Breast (tissue), 4 donors: ENCODE data around the genes CWH43, GSX2 and KIT.

DNA sequence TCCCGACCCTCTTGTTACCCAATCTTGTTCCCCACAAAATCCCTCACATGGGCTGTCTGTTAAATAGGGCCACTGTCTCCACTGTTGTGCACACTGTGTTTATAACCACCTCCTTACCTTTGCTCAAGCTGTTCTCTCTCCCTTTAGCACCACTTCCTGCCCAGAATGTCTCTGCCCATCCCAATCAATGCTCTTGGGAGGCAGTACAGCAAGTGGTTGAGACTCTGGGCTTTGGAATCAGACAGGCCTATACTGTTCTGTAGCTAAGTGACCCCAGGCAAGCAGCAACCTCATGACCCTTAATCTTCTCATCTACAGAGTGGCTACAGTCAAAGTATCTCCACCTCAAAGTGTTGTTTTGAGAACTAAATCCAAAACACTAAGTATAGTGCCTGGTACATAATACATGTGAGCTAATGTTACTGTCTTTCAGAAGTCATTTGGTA, 3.8 kb upstream of the TXK start:
- PRO-cap, 3 experiments, result no peak in any of the 3 experiments
- RRBS, result no CpG with 5 or more reads among the region's 1 CpG

DNA sequence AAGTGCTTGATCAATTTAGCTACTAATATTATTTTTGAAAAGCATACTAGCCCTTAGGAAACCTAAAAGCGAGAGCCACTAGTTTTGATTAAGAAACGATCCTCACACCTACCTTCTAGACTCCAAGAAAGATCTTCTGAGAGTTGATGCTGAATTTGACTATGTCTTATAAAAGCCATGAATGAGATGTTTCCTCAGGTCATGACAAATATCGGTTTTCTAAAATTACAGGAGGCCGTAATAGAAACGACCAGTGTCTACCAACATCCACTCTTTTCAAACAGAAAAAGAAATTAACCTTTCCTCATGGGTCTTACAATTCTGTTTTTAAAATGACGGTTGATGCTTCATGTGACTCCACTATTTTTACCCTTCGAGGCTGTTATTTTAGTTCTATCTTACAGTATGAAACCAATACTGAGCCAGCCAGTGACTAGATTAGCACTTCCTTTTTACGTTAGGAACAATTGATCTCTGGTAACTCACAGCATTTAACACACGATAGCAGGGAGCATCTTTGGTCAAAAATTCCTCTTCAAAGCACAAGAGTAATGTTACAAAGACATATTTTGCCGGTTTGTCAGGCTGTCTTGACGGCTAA, 62.6 kb upstream of the TXK start:
- PRO-cap, 3 experiments, result no peak in any of the 3 experiments
- RRBS, result no CpG with 5 or more reads among the region's 11 CpGs

DNA sequence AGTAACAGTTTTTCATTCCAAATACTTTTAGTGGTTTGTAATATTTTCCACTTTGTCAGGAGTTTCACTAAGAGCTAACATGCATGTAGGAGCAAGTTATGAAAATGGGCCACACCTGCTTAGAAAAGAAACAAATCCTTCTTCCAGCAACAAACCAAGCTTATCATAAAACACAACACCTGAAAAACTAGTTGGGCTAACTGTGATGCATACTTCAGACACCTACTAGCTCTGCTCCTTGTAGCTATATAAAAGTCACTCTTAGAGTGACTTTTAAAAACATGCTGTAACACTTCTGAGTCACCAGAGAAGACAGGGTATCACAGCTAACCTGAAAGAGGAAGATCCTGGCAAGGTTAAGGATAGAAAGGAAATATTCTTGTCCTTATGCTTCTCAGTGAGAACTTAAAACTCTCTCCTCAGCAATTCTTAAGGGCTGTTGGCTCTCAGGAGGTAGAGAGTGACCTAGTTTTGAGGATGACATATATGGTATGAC, 3.6 kb upstream of the SLAIN2 start:
- PRO-cap, 3 experiments, result no peak in any of the 3 experiments

DNA sequence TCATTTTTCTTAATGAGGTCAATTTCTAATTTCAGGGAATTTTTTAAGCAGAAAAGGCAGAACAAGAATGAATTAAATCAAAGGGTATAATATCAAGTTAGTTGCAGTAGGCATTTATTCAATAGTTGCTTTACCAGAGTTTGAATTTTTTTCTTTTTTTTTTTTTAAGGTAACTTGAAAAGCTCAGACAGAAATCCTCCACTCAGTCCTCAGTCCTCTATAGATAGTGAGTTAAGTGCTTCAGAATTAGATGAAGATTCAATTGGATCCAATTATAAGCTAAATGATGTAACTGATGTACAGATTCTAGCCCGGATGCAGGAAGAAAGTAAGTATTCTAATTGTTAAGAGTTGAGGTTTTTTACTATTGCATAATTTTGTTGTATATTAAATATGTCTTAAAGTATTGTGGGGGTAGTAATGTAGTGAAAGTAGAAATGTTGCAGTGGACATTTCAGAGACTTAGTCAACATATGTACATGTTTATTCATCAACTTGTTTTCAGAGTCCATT, 38.2 kb downstream of the SLAIN2 start:
- PRO-cap, 3 experiments, result no peak in any of the 3 experiments
- RRBS, result no CpG with 5 or more reads among the region's 1 CpG

GRCh38 chr4:48490434-48490633, 282 bp downstream of the ZAR1 start:
- PRO-cap, 3 experiments, result no peak in any of the 3 experiments
- RRBS, result 3% methylated on average over 21 of the region's 28 CpGs

DNA sequence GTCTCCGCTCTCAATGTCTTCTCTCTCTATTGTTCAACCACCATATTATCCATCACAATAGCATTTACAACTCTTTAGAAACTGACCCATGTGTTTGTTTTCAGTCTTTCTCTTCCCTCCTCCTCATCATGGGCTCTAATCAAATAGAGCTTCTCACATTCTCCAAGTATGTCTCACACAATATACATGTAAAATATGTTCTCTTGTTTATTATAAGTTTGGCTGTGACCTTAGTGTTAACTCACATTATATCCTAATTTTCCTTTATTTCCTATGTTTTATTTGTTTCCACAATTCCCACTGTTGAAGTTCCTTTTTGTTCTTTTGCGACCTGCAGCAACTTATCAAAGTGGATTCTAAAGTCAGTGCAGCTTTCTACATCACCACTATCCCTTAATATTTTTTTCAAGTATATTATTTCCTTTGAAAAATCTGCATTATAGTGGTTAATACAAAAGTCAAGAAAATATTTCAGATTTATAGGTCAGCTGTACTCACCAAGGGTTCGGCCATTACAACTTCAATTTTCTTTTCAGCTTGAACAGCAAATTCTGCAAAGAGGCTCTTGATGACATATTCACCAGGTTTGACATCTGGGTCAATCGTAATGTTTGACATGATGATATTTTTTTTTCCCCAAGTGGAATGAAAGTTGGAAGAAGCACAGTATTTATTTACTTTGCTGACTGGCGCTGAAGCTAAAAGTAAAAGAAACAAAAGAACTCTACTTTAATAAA, 143.9 kb downstream of the ZAR1 start:
- PRO-cap, 3 experiments, result no peak in any of the 3 experiments
- RRBS, result no CpG with 5 or more reads among the region's 5 CpGs

DNA sequence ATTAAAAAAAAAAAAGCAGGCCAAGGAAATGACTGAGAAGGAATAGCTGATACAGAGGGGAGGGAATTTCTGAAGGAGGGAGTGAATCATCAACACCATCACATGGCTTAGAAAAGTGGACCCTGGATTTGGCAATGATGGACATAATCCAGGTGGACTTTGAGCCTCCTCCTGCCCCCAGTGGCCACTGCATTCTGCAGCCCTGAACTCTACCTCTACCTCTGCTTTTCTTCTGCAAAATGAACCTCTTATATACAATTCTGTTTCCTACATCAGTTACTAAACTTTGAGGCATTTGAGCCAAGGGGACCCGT, 1.2 kb downstream of the OCIAD2 start:
- PRO-cap, 3 experiments, result no peak in any of the 3 experiments
- RRBS, result no CpG with 5 or more reads among the region's 1 CpG

DNA sequence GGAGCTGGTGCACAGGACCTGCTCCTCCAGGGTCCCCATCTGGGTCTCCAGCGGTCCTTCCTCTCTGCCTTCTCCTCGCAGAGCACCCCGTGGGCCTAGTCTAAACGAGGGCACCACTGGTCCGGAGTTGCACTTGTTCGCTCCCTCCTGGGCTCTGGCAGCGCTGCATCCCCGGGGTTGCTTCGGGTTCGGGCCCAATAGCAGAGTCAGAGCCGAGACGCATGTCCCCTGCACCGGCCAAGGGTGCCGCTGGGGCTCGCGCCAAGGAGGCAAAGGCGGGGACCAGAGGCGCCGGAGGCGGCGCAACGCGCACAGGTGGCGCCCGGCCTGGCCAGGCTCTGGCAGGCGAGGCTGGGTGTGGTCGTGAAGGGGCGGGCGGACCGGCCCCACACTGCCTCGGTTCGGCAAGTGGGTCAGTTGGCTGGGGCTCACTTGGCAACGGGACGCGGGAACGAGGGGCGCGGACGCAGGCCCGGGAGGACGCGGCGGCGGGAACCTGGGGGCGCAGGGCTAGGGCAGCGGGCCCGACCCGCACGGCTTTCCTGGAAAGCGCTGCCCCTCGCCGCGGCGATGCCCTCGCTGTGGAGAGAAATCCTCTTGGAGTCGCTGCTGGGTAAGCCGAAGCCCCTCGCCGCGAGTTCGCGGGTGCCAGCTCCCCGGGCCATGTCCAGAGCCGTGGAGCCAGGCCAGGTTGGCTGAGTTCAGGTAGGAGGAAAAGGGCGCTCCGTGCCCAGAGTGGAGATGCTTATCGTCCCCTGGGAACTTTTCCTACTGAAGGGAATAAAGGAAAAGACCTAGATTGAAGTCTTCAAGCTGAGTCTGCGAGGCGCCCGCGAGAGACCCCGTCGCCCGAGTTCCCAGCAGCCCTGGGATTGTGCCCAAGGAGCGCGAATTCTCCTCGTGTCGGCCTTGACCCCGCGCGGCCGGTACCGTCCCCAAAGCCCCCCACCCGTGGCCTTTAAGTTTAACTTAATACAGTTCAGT, at the start of gene CWH43:
TSS of gene CWH43 (plus strand) at position 416 of the 984 bp plus-strand sequence.
- PRO-cap, 3 experiments, result no peak in any of the 3 experiments
- RRBS, result 3% methylated on average over 31 of the region's 84 CpGs

DNA sequence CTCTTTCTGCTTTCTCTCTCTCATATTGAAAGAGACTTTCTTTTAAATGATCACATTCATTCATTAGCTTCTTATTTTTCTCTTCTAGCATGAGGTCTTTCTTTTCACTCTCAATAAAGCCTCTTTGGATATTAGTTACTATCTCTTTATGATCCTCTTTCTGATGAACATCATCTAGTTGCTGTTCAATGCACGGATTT, 516.0 kb downstream of the CWH43 start:
- PRO-cap, 3 experiments, result no peak in any of the 3 experiments
- RRBS, result no CpG with 5 or more reads among the region's 1 CpG

DNA sequence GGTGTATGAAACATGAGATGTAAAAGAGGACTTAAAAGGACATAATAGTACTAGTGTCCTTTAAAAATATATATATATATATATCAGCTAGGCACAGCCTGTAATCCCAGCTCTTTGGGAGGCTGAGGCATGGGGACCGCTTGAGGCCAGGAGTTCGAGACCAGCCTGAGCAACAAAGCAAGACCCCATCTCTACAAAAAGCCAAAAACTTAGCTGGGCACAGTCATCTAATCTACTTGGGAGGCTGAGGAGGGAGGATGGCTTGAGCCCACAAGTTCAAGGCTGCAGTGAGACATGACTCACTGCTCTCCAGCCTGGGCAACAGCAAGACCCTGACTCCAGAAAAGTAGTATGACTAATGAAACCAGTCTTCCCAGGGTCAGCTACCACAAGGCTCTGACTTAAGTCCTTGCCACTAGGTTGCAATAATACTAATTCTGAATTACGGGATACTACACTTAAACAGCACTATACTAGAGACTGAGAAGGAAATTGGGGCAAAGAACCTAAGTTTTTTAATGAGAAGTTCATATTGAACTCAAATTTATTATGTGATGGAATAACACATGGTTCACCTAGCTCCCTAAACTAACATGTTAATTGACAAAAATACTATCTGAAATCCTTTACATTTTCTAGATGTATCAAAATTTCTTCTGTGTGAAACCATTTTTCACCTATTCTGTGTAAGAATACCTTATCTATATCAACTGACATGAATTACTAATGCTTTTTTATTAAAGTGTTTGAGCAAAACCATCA, 33.0 kb downstream of the ERVMER34-1 start:
- PRO-cap, 3 experiments, result no peak in any of the 3 experiments
- RRBS, result no CpG with 5 or more reads among the region's 3 CpGs

DNA sequence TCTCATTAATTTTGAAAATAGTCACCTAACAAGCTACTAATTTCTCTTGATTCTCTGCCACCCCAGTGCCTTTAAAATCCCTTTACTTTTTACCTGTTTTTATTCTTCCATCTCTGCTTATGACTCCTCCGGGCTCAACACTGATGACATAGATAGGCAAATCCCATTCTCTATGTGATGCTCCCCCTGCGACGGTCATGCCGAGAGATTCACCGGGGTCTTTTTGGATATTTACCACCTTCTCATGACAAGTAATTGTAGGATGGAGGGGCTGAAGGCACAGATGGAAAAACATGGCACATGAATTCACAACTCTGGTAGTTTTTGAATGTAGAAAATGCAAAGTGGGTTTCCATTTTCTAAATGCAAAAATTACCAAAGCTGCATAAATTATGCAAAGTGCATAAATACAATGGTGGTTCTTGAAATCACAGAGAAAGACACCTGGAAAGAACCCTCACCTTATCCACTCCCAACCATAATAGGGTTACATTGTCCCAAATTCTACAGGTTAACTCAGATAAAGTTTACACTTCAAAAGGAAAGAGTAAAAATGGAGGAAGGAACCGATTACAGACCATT, 101.1 kb downstream of the FIP1L1 start:
- PRO-cap, 3 experiments, result no peak in any of the 3 experiments
- RRBS, result 97% methylated on average over 5 of the region's 6 CpGs

- PRO-cap, 3 experiments, result no peak in any of the 3 experiments
- RRBS, result no CpG with 5 or more reads among the region's 5 CpGs
Observed at GRCh38 chr4:53590952-53591270, 375 bp downstream of the LNX1 start.

- PRO-cap, 3 experiments, result no peak in any of the 3 experiments
- RRBS, result no CpG with 5 or more reads among the region's 10 CpGs
Observed at GRCh38 chr4:53591999-53592553, 790 bp upstream of the LNX1 start.

DNA sequence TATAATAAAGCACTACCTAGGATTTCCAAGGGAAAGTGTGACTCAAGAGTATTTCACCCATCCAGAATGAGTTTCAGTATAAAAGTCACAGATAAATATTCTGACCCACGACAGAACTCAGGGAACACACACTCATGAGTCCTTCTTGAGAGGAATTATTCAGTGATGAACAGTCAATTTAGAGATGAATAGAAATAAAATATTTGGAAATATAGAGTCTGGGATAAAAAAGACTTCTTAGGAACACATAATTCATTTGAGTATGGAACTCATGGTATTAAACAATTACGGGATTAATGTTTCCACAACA, 143.4 kb upstream of the LNX1 start:
- PRO-cap, 3 experiments, result no peak in any of the 3 experiments
- RRBS, result no CpG with 5 or more reads among the region's 2 CpGs

DNA sequence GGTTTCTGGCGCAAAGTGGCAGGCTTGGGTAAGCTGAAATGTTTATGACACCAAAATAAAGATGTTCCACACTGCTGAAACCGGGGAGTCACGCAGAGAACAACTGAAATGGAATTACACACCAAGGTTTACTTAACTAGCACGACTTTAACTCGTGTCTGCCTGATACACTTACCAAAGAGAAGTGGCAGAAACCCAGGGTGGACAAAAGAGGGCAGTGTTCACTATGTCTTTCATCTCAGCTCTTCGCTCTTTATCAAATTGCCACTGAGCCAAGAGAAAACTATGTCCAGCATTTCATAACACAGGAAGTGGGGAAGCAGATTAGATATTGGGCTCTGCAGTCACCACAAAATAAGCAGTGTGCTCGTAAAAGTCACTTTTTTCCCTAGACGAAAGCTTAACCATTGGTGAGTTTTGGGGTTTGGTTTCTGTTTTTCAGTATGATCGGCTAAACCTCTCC, 155.8 kb downstream of the CHIC2 start:
- PRO-cap, 3 experiments, result no peak in any of the 3 experiments
- RRBS, result no CpG with 5 or more reads among the region's 9 CpGs

- PRO-cap, 3 experiments, result no peak in any of the 3 experiments
- RRBS, result no CpG with 5 or more reads among the region's 19 CpGs
Observed at GRCh38 chr4:54021415-54022406, 42.7 kb downstream of the CHIC2 start.

DNA sequence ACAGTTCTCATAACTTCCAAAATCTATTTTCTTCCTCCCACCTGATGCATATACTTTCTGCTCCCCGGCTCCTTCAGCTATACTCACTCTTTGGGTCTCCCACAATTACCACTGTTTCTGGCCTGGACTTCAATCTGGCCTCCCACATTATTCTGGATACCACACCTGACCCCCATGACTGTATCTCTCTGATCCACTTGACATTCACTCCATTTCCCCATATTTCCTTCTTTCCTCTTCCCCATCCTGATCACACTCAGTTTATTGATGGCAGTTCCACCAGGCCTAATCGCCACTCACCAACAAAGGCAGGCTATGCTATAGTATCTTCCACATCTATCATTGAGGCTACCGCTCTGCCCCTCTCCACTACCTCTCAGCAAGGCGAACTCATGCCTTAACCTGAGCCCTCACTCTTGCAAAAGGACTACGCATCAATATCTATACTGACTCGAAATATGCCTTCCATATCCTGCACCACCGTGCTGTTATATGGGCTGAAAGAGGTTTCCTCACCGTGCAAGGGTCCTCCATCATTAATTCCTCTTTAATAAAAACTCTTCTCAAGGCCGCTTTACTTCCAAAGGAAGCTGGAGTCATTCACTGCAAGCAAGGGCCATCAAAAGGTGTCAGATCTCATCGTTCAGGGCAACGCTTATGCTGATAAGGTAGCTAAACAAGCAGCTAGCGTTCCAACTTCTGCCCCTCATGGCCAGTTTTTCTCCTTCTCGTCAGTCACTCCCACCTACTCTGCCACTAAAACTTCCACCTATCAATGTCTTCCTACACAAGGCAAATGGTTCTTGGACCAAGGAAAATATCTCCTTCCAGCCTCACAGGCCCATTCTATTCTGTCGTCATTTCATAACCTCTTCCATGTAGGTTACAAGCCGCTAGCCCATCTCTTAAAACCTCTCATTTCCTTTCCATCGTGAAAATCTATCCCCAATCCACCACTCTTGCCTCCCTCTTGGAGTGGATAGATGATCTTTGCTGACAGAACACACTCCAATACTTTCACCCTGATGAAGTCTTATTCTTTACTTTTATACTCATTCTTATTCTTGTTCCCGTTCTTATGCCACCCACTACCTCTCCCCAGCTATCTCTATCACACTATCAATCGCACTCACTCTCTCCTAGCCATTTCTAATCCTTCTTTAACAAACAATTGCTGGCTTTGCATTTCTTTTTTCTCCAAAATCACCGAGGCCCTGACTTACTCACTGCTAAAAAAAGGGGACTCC, 40.6 kb downstream of the CHIC2 start:
- PRO-cap, 3 experiments, result no peak in any of the 3 experiments
- RRBS, result no CpG with 5 or more reads among the region's 19 CpGs

- PRO-cap, 3 experiments, result no peak in any of the 3 experiments
- RRBS, result 3% methylated on average over 27 of the region's 114 CpGs
Observed at GRCh38 chr4:54099835-54101199, at the start of gene GSX2. Gene GSX2, plus strand, starts transcription at chr4:54100163.

DNA sequence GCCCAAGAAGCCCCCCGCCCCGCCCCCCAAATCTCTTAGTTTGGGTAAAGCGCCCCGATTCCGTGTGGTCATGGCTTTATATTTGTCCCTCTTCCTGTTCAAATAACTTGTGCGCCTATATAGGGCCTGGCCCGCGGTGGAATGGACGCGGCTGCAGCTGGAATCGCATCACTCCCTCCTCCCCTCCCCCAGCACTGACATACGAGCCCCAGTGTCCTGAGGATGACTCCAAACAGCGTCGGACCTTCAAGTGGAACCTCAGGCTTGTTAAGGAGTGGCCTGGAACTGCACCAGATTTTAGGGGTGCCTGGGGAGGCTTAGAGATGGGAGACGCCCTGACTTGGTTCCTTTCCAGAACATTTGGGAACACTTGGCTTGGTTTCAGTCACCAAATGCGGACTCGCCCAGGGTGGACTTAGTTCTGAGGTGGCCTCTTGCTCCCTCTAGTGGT, 11.5 kb upstream of the PDGFRA start:
- PRO-cap, 3 experiments, result no peak in any of the 3 experiments
- RRBS, result no CpG with 5 or more reads among the region's 17 CpGs

GRCh38 chr4:54657153-54658235, at the start of gene KIT:
Gene KIT, plus strand, starts transcription at chr4:54657957.
- PRO-cap, 3 experiments, result peak in 3 of 3 experiments; most common plus-strand start chr4:54657403 (in 2); most common minus-strand start chr4:54657270 (in 1)
- RRBS, result 5% methylated on average over 32 of the region's 96 CpGs